Kidney (tissue), 2 donors: ENCODE measurements around a stretch of chr17.

DNA sequence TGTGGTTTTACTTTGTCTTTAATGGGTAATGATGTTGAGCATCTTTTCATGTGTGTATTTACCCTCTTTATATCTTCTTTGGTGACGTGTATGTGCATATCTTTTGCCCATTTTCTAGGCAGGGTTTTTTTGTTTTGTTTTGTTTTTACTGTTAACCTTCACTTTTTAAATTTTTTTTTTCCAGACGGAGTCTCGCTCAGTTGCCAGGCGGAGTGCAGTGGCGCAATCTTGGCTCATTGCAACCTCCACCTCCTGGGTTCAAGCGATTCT is 35.5 kb downstream of the MFSD11 start:
- PRO-cap = no peak
- RRBS = no CpG with 5 or more reads among the region's 6 CpGs

DNA sequence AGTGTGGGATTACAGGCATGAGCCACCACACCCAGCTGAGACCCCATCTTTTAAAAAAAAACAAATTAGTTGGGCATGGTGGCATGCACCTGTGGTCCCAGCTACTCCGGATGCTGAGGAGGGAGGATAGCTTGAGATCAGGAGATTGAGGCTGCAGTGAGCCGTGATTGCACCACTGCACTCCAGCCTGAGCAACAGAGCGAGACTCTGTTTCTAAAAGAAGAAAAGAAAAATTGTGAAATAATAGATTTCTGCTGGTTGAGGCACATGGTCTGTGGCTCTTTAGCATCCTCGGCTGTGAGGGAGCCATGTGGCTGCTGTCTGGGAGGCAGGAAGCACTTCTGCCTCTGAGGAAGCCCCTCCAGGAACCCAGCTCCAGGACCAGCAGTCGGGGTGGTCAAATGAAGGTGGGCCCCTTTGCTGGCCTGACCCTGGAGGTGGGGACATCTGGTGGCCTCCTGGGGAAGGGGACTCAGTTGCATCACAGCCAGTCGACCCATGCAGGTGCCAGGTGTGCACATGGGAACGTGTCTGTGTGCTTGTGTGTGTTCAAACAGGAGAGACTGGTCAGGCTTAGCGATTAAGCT is 24.5 kb upstream of the MGAT5B start:
- PRO-cap = no peak
- RRBS = no CpG with 5 or more reads among the region's 8 CpGs

DNA sequence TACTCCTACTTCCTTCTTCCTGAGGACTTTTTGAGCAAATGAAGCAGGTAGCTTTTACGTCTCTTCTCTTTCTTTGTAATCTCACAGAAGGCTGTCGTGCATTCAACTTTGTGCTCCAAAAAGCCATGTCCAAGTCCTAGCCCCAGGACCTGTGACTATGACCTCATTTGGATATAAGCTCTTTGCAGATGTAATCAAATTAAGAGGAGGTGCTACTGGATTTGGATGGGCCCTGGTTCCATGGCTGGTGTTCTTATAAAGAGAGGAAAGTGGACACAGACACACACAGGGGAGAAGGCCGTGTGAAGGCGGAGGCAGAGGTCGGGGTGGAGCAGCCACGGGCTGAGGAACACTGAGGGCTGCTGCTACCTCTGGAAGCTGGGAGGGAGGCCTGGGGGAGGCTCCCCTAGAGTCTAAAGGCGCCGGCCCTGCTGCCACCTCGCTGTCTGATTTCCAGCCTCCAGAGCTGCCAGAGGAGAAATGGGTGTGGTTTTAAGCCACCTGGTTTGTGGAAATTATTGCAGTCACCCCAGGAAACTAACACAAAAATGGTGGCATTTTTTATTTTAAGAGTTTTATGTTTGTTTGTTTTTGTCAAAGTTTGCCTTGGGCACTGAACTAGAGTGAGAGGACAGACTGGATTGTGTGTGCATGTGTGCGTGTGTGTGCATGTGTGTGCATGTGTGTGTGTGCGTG is 32.2 kb downstream of the MGAT5B start:
- PRO-cap = no peak
- RRBS = no CpG with 5 or more reads among the region's 11 CpGs

- PRO-cap = no peak
- RRBS = no CpG with 5 or more reads among the region's 11 CpGs
Observed at GRCh38 chr17:76958146-76958629, 90.0 kb downstream of the MGAT5B start.

DNA sequence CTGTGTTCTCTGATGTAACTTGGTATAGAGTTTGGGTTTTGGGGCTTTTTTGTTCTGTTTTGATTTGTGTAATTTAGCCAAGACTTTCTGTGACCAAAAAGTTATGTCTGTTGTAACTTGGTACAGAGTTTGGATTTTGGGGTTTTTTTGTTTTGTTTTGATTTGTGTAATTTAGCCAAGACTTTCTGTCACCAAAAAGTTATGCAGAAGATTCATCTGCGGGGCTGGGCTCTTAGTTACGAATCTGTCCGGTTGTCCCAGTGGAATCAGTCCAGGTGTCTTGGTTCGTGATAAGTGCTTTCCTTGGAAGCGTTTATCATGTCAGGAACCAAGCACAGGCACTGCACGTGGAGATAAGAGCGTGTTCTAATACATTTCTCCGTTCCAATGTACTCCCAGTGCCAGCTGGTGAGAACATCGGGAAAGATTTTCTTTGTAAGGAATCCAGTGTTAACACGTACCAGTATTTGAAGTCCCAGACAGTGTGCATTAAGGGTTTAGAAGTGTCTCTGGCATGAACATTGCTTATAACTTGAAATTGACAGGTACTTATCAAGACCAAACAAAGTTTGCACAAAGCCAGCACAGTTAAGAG is 44.0 kb upstream of the SEC14L1 start:
- PRO-cap = no peak
- RRBS = no CpG with 5 or more reads among the region's 10 CpGs

DNA sequence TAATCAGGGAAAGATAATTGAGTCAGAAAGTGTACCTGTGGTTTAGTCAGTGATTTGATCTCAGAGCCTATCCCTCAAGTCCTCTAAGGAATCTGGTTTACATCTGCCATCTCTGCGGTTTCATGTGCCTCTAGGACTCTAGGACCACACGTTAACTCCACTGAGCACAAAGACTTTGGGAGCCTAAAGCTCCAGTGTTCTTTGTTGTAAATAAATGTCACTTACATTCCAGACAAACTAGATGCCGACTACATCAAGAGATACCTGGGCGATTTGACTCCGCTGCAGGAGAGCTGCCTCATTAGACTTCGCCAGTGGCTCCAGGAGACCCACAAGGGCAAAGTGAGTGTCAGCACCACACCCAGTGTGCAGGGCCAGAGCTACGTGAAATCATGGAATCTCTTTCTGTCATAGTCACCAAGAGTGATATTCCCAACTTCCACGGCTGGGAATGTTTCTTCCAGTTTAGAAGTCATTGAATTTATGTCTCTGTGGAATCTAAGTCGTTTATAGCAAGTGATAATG is 55.3 kb downstream of the SEC14L1 start:
- PRO-cap = no peak
- RRBS = no CpG with 5 or more reads among the region's 9 CpGs

GRCh38 chr17:77207548-77208298 is 67.0 kb downstream of the SEC14L1 start:
- PRO-cap = no peak
- RRBS = no CpG with 5 or more reads among the region's 12 CpGs

DNA sequence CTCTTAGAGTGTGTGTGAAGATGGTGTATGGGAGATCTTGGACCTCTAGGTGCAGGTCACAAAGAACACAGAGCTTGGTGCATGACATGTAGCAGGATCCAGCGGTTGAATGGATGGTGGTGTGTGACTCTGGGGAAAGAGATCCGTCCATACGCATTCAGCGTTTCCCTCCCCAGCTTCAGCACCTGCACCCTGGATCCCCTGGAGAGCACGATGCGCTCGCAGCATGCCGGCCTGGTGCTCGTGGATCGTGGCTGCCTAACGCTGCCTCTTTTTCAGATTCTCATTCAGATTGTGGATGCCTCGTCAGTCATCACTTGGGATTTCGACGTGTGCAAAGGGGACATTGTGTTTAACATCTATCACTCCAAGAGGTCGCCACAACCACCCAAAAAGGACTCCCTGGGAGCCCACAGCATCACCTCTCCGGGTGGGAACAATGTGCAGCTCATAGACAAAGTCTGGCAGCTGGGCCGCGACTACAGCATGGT is 69.6 kb upstream of the SEPTIN9 start:
- PRO-cap = no peak
- RRBS = no CpG with 5 or more reads among the region's 18 CpGs

DNA sequence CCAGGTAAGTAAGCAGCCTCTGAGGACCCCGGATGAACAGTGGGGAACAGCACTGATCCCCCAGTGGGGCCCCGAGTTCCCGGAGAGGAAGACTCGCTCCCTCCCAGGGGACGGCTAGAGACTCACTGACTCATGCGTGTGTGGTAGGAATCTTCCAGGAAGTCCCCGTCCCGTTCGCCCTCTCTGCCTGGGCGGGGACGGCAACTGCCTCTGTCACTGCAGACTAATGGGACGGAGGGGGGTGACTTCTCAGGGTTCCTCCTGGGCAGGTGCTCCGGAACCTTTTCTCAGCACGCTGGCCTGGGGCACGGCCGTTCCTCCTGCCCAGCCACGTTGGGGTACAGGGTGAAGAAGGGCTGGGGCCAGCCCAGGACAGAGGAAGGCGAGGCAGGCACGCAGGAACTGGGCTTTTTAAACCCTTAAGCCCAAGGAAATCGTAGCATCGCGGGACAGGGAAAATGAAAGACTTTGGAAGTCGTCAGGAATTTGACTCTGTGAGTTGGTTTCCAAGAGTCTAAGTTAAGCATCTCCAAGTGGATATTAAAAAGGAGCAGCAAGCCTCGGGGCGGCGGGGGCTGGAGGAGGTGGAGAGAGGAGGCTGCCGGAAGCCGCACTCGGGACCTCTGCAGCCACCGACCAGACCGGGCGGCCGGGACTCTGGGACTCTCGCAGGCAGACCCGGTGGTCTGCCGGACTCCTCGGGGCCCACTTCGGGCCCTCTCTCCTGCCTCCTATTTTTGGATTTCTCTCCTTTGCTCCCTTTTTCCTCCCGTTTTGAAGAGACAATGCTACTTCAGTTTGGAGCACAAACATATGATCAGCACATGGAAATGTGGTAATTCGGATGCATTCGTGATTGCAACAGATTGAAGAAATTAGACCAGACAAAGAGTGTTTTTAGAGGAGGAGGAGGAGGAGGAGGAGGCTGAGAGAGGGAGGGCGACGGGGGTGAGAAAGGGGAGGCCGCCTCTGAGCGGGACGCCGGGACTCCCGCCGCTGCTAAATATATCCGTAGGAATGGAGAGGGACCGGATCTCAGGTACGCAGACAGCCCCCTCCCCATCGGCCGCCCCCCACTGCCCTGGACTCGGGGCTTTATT is 38.4 kb downstream of the SEPTIN9 start:
- PRO-cap = bidirectional peak, plus-strand start at position 290 of the sequence, minus-strand start at position 127 of the sequence; bidirectional peak, plus-strand start at position 639 of the sequence, minus-strand start at position 516 of the sequence; bidirectional peak, plus-strand start at position 951 of the sequence, minus-strand start at position 868 of the sequence
- RRBS = 33% methylated on average over 11 of the region's 55 CpGs

DNA sequence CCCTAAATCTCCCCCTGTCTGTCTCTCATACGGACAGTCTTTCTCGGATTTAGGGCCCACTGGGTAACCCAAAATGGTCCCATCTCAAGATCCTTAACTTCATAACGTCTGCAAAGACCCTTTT is 42.7 kb downstream of the SEPTIN9 start:
- PRO-cap = no peak
- RRBS = no CpG with 5 or more reads among the region's 3 CpGs

GRCh38 chr17:77365492-77366454 is 84.5 kb downstream of the SEPTIN9 start:
- PRO-cap = no peak
- RRBS = no CpG with 5 or more reads among the region's 17 CpGs

DNA sequence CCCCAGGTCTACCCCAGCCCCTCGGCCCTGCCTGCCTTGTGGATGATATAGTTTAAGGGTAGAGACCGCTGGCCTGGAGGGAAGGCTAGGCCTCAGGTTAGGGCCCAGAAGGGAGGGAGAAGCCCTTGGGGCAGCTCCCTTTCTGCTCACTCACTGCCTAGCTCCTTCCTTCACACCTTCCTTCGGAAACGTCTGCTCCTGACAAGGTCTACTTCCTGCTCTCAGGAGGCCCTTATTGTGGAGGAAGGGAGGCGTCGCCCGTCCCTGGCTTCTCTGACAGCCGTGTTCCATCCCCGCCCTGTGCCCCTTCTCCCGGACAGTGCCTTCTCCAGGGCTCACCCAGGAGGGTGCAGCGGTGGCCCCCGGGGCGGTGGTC is 91.0 kb downstream of the SEPTIN9 start:
- PRO-cap = no peak
- RRBS = 6% methylated on average over 4 of the region's 13 CpGs

- PRO-cap = no peak
- RRBS = no CpG with 5 or more reads among the region's 13 CpGs
Observed at GRCh38 chr17:77409757-77410292, 128.5 kb downstream of the SEPTIN9 start.

- PRO-cap = no peak
- RRBS = 11% methylated on average over 2 of the region's 14 CpGs
Observed at GRCh38 chr17:77420230-77420914, 139.1 kb downstream of the SEPTIN9 start.

- PRO-cap = no peak
- RRBS = 8% methylated on average over 3 of the region's 20 CpGs
Observed at GRCh38 chr17:77449600-77450296, 168.4 kb downstream of the SEPTIN9 start.

DNA sequence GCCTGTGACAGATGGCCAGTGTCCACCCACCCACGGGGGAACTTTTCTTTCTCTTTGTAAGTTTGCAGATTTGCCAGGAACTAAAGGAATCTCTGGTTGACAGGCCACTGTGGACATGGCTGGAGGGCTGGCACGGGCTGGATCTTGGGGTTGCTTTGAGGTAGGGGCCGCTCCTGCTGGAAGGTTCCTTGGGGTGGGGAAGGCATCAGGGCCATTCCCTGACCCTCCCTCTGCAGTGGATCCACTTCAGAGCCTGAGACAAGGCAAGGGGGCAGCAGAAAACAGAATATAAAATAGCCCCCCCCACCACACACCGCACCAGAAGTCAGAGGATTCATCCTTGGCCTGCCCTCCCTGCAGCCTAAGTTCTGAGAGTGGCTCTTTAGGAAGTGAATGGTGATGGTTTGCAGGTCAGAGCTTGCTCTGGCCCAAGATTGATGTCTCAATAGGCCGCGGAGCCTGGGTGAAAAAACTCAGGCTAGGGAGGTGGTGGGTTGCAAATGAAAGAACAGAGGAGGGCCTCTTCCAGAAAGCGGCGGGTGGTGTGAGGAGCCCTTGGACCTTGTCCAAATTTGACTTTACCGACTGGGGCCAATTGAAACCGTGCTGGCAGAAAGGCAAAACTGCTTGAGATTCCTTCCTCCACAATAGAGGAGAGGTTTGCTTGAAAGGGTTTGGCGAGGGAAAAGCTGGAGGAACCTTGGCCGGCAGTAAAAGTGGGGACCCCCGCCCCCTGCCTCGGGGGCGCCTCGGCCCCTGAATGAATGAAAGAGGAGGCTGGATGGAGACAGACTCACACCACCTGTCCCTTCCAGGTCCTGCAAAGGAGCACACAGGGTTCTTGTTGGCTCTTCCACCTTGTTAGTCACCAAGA is 190.6 kb downstream of the SEPTIN9 start:
- PRO-cap = bidirectional peak, plus-strand start at position 650 of the sequence, minus-strand start at position 472 of the sequence
- RRBS = no CpG with 5 or more reads among the region's 16 CpGs

DNA sequence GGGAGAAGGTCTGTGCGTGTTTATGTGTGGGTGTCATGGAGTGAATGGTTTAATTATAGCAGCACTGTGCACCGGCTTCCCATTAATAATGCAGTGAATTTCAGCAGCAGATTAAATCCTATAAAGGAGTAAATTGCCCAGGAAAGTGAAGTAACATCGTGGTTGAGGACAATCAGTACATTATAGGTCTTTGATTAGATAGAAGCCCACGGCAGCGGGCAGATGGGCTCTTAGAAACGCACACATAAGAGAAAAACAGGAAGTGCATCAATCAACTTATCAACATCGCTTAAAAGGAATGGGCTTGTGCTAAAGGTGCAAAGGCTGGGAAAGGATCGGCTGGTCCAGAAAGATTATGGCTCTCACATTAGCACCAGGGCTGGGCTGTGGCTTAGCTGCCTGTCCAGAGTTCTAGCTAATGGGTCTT is 292.1 kb upstream of the TNRC6C start:
- PRO-cap = no peak
- RRBS = no CpG with 5 or more reads among the region's 8 CpGs

DNA sequence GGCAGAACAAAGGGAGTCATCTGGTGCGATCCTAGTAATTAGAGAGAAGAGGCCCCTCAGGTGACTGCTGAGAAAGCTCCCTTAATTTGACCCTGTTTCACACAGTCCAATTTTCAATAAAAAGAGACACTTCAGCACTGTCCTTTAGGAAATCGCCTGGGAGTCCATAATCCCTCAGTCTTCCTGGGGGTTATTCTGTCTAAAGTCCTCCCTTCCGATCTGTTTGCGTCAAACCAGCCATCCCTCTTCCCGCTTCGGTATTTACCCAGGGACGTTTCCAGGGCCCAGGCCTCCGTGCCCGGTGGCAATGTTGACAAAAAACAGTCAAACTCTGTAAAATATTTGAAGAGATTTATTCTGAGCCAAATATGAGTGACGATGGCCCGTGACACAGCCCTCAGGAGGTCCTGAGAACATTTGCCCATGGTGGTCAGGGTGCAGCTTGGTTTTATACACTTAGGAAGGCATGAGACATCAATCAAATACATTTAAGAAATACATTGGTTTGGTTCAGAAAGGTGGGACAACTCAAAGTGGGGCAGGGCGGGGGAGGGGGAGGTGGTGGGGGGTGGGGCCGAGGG is 23.2 kb upstream of the TNRC6C start:
- PRO-cap = no peak
- RRBS = no CpG with 5 or more reads among the region's 13 CpGs

GRCh38 chr17:77958352-77958548 is 253 bp upstream of the TNRC6C start:
- PRO-cap = bidirectional peak, plus-strand start at chr17:77958626, minus-strand start at chr17:77958442
- RRBS = under 1% methylated on average over 17 of the region's 25 CpGs

- PRO-cap = no peak
- RRBS = no CpG with 5 or more reads among the region's 2 CpGs
Observed at GRCh38 chr17:77963363-77963848, 4.9 kb downstream of the TNRC6C start.